RPMI7951 (cell line): ENCODE results near the gene TBC1D9.

- RAMPAGE, long total RNA, result no peak
Observed at GRCh38 chr4:140046809-140047811, 106.9 kb downstream of the MAML3 start.

- RAMPAGE, long total RNA, result no peak
Observed at GRCh38 chr4:140098313-140099266, 55.4 kb downstream of the MAML3 start.

DNA sequence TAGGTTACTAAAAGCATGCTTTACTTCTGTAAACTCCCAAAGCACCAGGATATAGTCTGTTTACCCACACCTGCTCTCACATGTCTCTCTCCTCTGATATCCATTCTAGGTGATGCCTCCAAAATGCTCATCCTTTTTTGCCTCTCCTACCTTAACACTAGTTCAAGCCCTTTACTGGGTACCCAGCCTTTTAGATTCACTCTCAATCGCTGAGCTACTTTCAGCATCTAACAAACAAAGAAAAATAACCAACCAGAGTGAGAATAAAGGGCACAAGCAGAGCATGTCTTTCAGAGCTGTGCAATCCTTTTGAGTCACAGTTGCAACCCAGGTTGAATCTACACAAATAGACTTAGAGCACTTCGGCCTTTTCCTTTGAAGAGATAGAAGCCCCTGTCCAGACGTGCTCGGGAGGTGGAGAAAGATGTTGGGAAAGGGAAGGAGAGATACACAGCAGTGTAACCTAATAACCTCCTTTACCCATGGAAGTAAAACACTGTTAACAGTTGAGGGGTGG is 9.2 kb downstream of the MAML3 start:
- RAMPAGE, long total RNA, result no peak

DNA sequence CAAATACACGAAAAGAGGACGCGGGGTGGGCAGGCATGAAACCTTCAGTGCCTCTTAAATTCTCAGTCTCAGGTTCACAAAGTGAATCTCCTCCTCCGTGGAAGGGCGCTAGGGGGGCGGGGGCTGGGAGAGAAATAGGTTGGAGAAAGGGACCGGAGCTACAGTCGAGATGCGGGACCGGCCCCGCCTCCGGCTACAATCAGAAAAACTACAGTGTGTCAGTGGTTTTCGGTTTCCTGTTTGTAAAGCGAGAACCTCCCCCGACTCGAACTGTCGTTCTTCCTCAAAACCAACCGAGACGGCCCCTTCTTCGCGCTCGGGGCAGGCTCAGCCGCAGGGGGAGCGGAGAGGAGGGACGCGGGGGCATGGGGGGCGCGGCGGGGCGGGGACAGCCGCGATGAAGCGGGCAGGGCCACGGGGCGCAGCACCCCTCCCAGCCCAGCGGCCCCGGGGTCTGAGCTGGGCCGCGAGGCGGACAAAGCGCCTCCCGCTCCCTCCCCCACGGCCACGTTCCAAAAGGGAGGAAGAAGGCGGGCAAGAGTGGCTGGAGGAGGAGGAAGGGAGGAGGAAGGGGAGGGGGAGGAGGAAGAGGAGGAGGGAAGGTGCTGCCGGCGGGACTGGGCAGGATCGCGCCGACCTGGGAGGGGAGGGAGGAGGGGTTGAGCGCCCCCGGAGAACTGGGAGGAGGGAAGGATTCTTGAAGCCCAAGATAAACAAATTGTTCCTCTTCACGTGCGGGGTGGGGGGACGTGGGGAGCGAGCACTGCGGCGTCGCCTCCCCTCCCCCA is 3.1 kb downstream of the MAML3 start:
- RAMPAGE, long total RNA, result no peak

DNA sequence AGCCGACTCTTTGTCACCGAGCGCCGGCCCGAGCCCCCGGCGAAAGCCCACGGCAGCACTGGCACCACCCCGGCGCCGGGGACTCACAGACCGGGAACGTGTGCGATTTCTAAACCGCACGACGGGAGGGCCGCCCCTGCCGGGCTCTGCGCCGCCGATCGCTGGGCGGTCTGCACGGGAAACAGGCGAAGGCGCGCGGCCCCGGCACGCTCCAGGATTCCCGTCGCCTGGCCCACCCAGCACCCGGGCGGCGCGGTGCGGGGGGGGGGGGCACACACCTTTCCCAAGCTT is 2.6 kb downstream of the MAML3 start:
- RAMPAGE, long total RNA, result no peak

GRCh38 chr4:140286229-140287016 is 87.0 kb upstream of the SCOC start:
- RAMPAGE, long total RNA, result no peak

DNA sequence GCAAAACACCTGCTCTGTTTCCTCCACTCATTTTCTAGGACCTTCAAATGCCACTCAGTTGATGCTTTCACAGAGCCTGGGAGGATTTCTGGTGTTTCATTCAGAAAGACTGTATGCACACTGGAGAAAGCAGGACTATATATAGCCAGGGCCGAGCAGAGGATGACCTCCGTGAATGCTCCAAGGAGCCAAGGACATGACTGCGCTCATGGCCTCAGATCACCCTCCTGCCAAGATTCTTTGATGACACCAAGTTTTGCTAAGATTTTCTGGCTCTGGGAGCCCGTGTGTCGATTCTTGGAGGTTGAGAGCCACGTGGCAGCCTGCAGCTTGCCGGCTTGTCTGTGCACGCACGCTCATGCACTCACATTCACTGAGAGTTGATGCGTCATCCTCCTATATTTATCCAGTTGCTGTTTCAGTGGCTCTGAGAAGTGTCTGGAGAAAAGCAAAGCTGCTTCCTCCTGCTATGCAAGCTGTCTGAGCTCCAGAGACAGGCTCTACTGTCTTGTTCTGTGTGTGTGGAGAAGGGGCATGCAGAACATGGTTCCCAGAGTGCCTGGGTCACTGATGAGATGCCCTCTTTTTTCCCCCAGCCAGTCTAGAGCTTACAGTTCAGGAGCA is 65.0 kb upstream of the SCOC start:
- RAMPAGE, long total RNA, result no peak

DNA sequence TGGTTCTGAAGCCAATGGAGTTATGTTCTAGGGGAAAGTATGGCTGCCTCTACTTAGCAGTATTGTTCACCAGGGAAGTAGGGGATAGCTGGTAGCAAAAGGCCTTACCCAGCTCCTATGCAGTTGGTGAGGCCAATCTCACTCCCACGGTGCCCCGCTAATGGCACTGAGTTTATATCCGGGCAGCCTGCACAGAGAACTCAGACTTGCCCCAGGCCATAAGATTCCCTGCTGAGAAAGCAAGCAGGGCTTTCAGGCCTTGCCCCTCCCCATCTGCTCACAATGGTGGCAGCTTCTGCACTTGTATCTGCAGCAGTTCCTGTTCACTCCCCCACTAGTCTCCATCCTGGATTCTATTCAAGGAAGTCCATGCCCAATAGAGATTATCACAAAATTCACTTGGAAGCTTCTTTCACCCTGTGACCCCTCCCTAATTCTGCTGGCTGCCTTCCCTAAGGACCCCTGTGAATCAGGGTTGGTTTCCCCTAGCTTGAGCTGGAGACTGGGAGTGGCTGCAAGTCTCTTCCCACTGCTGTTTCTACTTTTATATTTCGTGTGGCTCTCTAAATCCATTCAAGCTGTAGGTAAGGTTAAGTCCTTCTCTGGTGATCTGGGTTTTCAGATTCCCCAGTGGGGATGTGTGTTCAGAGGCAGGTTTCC is 34.5 kb upstream of the UCP1 start:
- RAMPAGE, long total RNA, result no peak

GRCh38 chr4:140720505-140721354 is 35.5 kb downstream of the TBC1D9 start:
- RAMPAGE, long total RNA, result no peak

DNA sequence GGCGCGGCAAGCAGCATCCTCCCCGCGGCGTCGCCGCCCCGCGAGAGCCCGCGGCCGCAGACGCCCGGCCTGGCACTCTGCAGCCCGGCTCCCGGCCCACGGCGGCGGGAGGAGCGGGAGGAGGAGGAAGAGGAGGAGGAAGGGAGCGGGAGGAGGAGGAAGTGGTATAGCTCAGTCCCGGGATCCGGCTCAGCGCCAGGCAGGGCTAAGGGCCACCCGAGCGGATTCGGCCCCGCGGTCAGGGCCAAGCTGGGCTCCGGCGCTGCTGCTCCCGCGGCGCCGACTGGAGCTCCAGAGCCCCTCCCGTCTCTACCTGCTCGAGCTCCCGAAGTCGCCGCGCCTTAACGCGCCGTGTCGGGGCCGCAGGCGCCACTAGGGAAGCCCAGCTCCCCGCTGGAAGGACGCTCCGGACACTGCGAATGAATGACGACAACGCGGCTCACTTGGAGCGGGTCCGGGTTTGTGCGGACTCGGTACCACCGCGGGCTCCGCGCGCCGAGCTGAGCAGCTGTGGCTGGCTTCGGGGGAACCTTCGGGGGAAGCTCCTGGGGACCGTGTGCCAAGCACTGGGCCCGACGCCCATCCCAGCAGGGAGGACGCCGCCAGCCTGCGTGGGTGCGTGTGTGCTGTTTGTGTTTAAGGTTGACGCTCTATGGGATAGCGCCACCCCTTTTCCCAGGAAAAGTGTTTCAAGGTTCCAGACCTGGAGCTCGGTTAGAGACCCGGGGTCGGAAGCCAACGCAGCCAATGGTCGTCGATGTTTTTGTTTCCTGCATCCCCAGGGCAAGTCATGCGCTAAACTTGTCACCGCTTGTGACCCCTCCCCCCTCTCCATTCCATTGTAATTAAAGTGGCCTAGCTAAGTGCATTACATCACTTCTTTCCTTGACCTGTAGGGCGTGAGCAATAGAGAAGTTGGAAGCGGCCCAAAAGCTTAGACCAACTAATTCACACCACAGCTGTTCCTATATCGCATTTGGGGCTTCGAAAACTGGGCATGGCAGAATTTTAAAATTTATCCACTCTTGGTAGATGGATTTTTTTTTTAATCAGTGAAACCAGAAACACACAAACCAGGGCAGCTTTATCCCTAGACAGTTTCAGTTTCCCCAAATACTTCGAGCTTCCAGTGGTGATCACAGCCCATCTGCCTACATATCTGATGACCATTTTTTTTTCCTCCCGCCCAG is at the start of gene TBC1D9:
Gene TBC1D9 (minus strand): TSS at position 126 of the 1,190 bp plus-strand sequence.
- RAMPAGE, long total RNA, result no peak

DNA sequence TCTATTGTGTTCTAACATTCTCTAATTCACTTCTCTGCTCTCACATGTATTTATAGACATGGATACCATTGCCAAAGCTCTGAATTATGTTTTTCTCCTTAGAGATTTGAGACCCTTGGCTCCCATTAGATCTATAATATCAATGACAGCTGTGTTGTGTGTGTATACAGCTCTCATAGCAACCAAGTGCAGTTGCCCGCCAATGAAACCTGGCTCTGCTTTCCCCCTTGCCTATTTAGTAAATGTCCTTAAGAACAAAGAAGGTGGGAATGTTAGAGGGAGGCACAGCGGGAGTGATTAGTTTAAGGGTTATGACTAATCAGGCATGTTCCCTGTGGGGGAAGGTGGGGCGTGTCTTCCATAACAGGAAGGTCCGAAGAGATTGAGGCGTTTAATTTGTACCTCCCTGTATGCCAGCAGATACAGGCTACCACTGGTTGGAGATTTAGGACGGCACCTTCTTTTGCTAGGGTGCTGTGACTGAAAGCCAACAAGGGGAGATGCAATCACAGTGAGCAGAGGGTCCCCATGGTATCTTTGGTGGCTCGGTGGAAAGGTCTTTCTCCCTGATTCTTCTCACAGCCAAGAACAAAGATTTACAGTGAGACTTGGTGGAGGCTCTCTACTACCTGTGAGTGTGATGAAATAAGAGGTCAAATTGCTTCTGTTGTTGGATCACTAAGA is 100.6 kb upstream of the TBC1D9 start:
- RAMPAGE, long total RNA, result no peak

- RAMPAGE, long total RNA, result no peak
Observed at GRCh38 chr4:142404869-142405899, 440.9 kb downstream of the INPP4B start.

- RAMPAGE, long total RNA, result no peak
Observed at GRCh38 chr4:142435646-142436615, 410.2 kb downstream of the INPP4B start.

- RAMPAGE, long total RNA, result no peak
Observed at GRCh38 chr4:142847089-142847439, 963 bp upstream of the INPP4B start.

GRCh38 chr4:143186675-143187034 is 1.9 kb downstream of the USP38 start:
- RAMPAGE, long total RNA, result no peak

DNA sequence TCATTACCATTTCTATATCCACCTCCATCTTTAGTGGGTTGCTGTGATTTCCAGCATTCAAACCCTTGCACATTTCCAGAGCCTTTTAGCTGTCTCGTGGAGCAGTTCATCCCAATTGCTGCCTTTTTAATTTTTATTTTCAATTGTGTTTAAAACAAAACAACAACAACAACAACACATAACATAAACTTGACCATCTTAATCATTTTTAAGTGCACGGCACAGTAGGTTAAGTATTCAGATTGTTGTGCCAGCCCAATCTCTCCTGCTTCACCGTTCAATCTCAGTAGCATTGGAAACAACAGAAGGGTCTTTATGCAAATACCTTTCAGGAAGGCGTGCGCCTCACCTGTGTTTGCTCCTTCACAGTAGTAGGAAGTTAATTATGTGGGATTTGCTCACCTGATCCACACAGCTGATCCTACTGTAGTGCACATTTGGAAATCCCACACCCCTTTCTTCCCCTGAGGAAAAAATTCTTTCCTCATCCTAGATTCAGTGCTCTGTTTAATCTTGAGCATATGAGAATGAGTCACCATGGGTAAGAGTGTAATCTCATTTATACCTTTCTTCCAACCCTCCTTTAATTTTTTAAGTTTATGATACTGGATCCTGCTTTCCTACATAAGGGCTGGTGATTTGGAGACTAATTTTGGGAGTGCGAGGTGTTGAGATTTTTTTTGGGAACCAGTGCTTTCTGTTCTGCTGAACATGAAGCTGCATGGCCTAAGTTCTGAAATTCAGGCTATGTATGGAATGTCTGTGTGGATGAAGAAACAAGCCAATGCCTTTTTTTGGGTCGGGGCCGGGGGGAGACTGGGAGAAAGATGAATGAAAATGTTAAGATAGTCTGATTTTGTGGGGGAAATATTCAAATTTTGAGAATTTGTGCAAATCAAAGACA is 18.9 kb downstream of the GAB1 start:
- RAMPAGE, long total RNA, result no peak

DNA sequence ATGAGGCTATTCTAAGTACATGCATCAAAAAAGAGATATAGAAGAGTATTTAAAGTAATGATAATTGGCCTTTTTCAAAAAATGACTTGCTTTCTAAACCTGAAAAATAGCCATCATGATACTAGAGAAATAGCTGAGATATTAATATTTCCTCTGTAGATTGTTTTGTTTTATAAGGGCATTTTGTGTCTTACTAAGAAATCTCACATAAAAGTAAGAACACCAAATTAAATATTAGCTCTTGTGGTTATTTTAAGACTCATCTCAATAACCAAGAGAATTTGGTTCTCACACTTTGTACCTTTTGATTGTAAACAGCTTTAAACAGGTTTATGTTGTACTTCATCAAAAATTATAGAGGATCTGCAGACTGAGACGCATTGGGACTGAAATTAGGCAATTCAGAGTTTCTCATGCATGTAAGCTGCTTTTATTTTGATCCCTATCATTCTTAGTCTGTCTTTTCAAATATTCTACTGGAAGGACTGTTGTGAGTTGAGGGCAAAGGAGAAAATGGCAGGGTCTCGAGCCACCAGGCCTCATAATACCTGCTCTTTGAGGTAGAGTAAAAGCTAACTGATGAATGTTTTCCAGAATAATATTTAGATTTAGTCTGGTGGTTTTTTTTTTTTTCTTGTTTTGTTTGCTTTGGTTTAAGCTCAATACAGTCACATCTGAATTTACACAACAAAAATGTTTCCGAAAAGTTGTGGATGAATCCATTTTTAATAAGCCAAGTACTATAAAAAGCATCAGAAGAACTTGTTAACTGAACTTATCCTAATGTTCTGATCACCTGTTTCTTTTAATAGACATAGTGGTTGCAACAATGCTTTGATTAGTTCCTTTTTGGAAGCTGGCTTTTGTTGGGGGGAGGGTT is 40.0 kb downstream of the GAB1 start:
- RAMPAGE, long total RNA, result no peak

GRCh38 chr4:143391219-143391716 is 54.6 kb downstream of the GAB1 start:
- RAMPAGE, long total RNA, result no peak

- RAMPAGE, long total RNA, result no peak
Observed at GRCh38 chr4:143415350-143415985, 78.8 kb downstream of the GAB1 start.

GRCh38 chr4:143517179-143517785 is 3.8 kb downstream of the SMARCA5 start:
- RAMPAGE, long total RNA, result no peak